Bronchial lymph node (tissue), 1 donor: Measurements from ENCODE around the gene SCN1A.

DNA sequence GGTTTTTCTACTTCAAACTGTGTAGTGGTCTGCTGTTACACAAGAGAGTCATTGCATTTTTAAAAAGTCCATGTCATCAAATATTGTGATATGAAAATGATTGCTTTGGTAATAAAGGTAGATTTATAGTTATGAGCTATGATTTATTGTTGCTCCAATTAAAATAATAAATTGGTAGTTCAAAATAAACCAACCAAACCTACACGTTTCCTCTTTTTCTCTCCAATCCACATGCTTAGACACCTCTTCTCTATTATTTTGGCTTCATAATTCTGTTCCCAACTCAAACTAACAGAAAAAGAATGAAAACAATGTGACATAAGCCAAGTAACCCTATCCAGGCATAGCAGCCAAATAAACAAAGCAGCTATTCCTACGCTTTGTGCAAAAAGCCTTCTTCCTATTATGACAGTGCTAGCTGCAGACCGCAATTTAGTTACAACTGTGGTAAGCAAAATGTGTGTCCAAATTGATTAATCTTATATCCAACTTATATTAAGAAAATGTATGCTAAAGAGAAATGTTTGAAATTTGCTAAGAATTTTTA is 20.7 kb upstream of the TANK start:
- PRO-cap: bidirectional peak, plus-strand start at position 387 of the sequence, minus-strand start at position 260 of the sequence

- PRO-cap: no peak
Observed at GRCh38 chr2:161243103-161243826, 65.0 kb upstream of the PSMD14 start.

DNA sequence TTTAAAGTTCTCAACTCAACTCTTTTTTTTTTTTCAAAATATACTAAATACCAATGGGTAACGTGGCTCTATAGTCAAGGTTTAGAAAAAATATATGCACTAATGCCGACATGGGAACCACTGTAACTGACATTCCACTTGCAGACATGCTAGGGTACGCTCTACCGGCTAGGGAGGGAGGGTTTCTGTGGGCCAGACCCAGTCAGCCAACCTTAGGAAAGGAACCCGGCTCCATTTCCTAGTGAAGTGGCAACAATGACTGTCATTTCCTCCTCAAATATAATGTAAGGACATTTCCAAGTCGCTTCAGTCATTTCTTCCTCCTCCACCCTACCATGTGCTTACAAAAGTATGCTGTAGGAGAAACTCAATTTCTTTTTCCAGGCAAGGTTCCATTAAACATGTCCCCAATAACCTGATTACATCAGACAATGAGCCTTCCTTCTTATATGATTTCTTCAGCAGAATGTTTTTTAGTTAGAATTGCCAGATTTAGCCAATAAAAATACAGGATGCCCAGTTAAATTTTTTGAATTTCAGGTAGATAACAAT is 64.3 kb upstream of the PSMD14 start:
- PRO-cap: no peak

GRCh38 chr2:161245235-161246000 is 62.8 kb upstream of the PSMD14 start:
- PRO-cap: unidirectional peak, minus-strand start at chr2:161245720

GRCh38 chr2:162261653-162261941 is 18.4 kb upstream of the FAP start:
- PRO-cap: no peak

GRCh38 chr2:162310607-162311031 is 7.9 kb downstream of the IFIH1 start:
- PRO-cap: no peak

- PRO-cap: no peak
Observed at GRCh38 chr2:162710432-162710744, 128.2 kb downstream of the KCNH7 start.

DNA sequence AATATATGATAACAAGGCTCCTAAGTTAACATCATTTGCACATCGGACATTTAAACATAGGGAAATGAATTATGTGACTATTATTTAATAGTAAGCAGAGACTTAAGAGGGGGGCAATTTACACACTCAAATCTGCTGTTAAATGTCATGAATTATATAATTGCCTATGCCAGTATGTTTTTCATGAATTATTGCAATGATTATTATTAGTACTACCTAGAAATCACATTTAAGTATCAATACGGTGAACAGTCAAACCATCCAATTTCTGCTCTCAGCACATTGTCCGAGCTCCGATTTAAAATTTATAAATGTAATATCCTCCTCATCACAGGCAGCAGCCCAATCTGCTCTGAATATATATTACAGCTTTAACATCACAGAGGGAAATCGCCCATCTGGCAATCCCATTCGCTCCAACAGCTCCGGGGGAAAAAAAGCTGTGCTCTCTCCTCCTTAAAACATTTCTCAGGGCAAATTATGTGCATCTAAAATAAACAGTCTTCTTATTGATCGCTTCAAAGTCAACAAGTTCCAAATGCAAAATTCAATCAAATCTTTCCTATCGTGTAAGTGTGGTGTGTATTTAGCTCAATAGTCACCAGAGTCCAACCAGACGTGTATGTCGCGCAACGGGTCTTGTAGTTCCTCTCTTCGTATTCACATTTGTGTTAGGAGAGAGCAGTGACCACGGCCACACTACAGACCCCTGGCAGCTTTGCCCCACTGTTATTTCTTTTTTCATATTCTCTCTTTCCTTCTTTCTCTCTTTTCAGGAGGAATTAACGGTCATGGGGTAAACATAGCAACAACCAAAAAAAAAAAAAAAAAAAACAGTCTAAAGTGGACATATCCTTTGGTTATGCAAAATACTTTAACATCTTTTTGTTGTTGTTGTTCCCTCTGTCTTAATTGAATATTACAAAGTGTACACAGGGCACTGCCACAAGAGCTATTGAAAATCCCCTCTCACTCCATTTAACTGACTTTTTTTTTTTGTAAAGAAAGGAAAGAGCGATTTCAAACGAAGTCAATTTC is 2.4 kb downstream of the FIGN start:
- PRO-cap: bidirectional peak, plus-strand start at position 665 of the sequence, minus-strand start at position 463 of the sequence

GRCh38 chr2:164015258-164015765 is 279.5 kb upstream of the FIGN start:
- PRO-cap: unidirectional peak, minus-strand start at chr2:164015427

DNA sequence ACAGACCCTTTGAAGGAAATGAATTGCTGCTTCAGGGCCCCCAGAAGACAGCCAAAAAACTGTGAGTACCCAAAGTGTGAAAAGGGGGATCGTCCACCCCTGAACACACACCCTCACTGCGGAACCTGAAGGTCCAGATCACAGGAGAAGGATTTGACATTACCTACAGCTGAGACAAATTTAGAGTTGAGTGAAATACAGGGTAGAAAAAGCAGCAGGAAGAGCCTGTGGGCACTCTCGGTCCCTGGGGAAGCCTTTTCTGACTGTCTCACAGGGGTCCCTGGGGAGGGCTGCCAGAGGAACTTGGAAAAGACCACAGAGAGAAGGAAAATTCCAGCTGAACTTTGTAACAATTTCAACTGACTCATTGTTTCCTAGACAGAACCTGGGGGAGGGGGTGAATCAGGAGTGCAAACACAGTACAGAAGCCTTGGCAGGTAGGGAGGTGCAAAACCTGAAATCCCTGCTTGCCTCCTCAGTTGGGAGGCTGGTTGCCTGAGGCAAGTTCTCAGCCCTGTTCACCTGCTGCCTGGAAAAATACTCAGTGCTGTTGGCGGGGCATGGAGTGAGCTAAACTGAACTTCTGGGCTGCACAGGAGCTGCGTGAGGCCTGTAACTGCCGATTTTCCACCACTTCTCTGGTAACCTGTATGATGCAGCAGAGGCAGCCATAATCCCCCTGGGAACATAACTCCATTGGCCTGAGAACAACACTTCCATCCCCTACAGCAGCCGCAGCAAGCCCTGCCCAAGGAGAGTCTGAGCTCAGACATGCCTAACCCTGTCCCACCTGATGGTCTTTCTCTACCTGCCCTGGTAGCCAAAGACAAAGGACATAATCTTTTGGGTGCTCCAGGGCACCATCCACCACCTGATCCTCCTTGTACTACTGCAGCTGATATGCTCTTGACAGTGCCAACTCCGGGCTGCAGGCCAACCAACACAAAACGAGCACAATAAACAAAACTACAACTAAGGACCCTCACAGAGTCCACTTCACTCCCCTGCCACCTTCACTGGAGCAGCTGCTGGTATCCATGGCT is 106.6 kb downstream of the GRB14 start:
- PRO-cap: no peak

- PRO-cap: unidirectional peak, minus-strand start at chr2:164564420
Observed at GRCh38 chr2:164564160-164564474, 57.2 kb downstream of the GRB14 start.

DNA sequence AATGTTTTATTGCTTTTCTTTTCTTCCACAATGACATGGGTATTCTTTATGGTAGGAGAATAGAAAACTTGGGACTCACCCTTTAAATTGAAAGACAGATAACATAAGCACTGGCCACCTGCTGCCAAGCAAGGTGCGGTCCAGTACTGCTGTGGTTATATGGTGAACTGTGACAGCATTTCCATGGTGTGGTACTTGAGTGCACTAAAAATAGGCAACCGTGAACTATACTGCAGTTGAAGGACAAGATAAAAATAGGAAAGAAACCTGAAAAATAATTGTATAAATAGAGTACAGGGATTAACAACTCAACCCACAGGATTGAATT is 54.4 kb upstream of the GRB14 start:
- PRO-cap: no peak

DNA sequence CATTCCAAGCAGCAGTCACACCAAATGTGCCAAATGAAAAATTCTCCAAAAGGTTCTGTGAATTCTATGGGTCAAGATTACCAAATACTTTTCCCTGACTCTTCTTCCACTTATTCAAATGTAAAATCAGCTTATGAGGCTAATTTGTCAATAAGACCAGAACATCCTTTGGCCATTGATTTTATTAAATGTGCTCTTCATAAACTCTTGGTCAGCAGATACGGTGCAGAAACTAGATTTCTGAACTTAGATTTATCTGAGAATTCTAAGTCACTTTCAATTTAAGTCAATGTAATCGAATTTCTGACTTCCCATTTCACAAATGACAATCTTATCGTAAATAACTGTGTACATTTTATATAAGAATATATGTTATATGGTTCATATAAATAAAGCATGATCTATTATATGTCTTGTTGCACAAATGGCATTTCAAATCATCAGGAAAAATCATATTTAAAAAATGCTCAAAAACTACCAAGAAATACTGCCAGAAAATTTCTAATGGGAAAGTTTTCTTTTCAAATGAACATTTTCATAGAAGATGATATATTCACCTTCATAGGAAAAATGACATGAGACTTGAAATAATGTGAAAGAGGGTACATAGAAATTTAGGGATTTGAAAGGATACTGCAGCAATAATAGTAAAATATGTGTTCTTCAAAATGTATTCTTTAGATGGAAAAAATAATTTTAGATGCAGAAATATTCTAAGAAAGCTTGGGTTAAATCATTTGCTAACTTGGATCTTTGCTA is 94.8 kb upstream of the GRB14 start:
- PRO-cap: no peak

GRCh38 chr2:164784244-164785062 is 57.2 kb downstream of the COBLL1 start:
- PRO-cap: bidirectional peak, plus-strand start at chr2:164784682, minus-strand start at chr2:164784524

- PRO-cap: unidirectional peak, plus-strand start at chr2:164910307
Observed at GRCh38 chr2:164909976-164910564, 45.3 kb downstream of the SLC38A11 start.

DNA sequence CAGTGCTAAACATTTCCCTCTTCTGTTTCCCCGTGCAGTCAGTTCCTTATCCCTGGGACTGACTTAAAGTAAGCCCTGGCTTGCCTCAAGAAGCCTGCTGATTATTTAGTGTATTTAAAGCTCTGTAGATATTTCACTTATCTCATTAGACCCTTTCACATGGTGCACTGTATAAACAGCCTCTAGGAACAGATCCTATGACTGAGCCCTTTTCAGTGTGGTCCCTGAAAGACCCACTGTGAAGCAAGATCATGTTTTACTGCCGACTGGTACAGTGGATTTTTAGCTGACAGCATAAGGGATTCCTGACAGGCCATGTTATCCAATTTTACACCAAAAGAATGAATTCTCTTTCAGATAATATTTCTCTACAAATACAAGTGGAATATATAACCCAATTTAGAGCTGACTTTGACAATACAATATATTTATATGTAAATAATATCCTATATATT is 44.7 kb downstream of the SLC38A11 start:
- PRO-cap: no peak

DNA sequence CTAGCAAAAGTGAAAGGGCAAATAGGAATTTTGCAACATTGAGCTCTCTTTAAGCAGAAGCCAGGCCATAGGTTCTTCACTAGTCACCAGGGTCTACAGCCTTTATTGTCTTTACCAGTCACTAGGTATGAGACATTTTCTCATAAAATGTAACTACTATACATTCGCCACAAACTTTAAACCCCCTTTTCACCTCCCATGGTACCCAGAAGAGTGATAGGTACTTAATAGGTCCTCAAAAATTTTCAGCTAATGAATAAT is 37.4 kb downstream of the SCN1A start:
- PRO-cap: no peak

DNA sequence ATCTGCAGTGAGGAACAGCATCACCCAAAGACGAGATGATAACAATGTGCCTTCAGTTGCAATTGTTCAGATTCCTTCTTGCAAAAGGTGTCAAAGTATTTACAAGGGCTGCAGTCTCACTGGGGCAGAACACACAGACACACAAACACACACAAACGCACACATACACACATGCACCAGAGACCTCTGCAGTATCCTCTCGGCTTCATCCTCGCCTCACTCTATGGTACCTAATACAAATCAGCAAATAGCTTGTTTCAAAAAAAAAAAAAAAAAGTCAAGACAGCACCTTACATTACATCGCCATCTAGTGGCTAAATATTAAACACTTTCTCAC is at the start of gene SCN1A:
Gene SCN1A, minus strand, starts transcription at position 228 of the 337 bp plus-strand sequence.
- PRO-cap: no peak

- PRO-cap: no peak
Observed at GRCh38 chr2:167955039-167955792, 292.2 kb downstream of the STK39 start.

GRCh38 chr2:168082189-168082970 is 165.0 kb downstream of the STK39 start:
- PRO-cap: no peak